Vein endothelial cell (primary cell): Measurements from ENCODE around the gene KIF25.

GRCh38 chr6:167762239-167762753 is 64.4 kb upstream of the AFDN start:
- CAGE, long polyA plus RNA = no peak

GRCh38 chr6:167857953-167859162 is 31.6 kb downstream of the AFDN start:
- CAGE, long polyA plus RNA = no peak

DNA sequence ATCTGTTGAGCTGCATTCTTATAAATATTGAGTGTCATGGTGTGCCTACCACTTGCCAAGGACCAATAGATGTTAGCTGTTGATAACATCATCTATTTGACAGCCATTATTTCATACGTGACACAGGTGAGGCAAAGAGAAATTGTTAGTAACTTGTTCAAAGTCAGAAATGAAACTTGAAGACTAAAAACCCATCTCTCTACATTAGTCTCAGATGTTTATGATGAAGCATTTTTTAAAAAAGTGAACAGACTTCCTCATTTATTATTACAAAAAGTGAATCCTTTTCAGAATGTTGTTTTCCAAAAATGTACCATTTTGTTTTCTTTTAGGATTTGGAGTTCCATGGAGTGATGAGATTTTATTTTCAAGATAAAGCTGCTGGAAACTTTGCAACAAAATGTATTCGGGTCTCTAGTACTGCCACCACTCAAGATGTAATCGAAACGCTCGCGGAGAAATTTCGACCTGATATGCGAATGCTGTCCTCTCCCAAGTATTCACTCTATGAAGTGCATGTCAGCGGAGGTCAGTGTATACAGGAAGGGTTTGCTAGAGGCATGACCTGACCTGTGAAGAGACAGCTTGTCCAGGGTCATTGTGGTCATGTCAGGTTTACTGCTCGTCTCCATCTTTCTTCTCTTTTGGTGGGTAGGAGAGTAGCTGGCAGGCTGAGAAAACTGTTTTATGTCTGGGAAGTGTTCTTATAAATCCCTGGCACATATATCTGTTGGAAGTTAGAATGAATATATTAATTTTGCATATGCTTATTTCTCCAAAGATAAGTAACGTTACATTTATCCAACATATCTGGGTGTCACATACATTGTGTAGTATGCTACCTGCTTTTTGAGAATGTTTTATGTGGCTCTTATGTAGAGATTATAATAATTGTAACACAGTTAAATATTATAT is 37.8 kb downstream of the AFDN start:
- CAGE, long polyA plus RNA = no peak

GRCh38 chr6:167875056-167875680 is 48.5 kb downstream of the AFDN start:
- CAGE, long polyA plus RNA = no peak

GRCh38 chr6:167997293-167997744 is at the start of gene KIF25:
KIF25 (plus strand) TSS chr6:167997671.
- CAGE, long polyA plus RNA = no peak

DNA sequence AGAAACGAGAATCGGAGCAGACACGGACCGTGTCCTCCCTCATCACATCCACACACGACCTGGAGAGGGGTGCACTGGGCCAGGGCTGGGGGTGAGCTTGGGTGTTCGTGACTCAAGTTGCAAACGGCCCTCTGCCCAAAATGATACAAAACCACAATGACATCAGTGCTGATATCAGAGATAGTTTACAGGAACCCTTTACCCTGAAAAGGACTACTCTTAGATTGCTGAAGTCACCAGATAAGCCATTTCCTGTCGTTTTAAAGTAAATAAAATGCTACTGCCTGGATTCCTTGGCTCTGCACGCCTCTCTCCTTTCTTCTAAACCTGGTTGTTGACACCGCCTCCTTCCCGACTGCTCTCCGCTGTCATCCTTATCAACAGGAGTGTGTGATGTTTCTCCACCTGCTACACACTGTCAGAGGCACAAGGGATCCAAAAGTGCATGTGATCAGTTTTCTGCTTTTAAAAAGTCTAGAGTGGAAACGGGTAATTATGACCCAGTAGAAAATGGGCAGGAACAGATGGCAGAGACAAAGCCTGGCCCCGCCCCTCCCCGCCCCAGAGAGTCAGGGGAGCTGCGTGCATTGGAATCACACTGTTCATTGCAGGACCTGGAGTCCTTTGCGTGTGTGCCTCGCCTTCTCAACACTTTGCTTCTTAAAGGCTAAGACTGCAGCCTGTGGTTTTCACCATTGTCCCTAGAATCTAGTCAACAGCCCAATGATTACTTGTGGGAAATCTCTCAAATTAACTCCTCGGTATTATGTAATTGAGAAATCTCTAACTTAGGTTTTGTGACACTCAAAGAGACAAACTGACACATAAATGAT is 38.6 kb downstream of the KIF25 start:
- CAGE, long polyA plus RNA = no peak

- CAGE, long polyA plus RNA = no peak
Observed at GRCh38 chr6:168081422-168081739, 2.4 kb upstream of the FRMD1 start.

GRCh38 chr6:168194835-168195505 is 116.0 kb upstream of the FRMD1 start:
- CAGE, long polyA plus RNA = no peak

- CAGE, long polyA plus RNA = no peak
Observed at GRCh38 chr6:168302602-168302819, 17.1 kb downstream of the DACT2 start.

DNA sequence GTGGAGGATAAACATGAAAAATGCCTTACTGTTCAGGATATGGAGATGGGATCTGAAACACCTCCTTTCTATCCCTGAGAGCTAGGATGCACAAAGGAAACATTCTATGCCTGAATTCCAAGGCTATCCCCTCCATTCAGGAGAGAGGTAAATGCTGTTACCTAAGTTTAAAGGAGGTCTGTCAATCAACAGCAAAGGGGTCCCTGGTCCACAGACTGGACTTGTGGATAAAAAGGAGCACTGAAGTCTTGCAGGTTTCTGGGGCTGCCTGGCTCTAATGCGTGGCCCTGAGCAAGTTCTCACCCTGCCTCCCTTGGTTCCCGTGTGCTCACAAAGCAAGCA is 4.9 kb downstream of the DACT2 start:
- CAGE, long polyA plus RNA = no peak

DNA sequence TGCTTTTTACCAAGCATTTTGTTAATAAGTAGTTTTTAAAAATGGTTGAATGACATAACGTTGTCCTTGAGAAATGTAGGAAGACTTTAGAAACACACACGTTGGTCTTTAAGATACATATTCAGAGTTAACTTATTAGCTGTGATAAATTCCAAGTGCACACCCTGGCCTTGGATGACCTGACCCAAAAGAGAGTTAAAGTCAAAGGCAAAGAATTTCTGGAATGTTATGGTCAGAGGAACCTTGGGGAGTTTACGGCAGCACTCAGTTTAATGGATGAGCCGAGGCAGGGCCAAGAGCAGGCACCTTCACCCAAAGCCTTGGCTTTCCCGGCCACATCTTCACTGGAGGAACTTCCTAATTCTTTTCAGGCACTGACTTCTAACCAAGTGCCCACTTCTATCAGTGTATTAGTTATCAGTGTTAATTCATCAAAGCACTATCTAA is 200.5 kb downstream of the SMOC2 start:
- CAGE, long polyA plus RNA = no peak

- CAGE, long polyA plus RNA = no peak
Observed at GRCh38 chr6:168941189-168941388, 312.6 kb downstream of the THBS2 start.

GRCh38 chr6:169157955-169158535 is 95.6 kb downstream of the THBS2 start:
- CAGE, long polyA plus RNA = no peak

DNA sequence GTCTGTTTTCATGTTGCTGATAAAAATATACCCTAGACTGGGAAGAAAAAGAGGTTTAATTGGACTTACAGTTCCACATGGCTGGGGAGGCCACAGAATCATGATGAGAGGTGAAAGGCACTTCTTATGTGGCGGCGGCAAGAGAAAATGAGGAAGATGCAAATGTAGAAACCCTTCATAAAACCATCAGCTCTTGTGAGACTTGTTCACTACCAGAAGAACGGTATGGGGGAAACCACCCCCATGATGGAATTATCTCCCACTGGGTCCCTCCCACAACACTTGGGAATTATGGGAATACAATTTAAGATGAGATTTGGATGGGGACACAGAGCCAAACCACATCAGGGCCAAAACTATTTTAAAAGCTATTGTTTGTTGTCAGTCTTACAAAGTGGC is 71.0 kb downstream of the THBS2 start:
- CAGE, long polyA plus RNA = no peak

DNA sequence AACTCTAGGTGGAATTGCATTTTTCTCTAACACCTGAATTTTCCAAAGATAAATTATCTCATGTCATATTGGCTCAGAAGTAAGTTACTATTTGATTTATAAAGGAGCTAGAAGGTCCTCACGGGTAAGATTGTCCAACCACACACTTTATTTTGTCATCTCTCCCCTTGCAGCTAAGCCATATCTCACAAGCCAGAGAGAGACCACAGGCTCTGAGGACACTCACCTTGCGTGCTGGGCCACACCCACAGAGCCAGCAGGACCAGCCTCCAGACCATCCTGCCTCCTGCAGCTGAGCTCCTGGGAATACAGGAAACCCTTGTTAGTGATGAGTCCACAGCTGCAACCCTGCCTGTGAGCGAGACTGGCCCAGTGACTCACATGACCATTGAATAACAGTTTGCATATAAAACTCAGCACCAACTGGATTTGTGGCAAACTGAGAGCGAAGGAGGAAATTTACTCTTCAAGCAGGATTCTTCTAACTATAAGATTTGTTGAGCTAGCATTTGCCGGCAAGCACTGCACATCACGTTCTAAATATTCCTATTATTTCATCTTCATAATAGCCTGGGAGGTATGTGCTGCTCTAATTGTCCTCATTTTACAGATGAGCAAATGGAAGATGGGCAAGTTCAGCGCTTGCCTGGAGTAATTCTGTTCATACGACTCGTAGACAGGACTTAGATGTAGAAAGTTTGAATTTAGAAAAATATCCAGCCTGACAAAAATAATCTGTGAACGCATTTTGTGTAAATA is 3.0 kb downstream of the THBS2 start:
- CAGE, long polyA plus RNA = no peak

DNA sequence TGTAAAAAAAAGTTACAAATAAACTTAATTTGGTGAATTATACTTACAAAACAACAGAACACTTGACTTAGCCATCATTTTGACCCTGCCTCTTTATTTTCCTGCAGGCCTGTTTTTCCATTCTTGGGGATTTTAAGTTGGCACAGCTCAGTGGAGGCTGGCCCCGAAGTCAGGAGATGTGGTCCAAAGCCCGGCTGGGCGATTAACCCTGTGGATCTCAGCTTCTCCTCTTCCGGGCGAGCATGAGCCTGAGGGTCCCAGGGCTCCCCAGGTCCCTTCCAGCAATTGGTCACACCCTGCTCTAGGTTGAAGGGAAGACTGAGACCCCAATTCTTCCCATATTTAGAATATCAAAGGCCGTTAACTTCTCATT is 2.3 kb downstream of the THBS2 start:
- CAGE, long polyA plus RNA = no peak

DNA sequence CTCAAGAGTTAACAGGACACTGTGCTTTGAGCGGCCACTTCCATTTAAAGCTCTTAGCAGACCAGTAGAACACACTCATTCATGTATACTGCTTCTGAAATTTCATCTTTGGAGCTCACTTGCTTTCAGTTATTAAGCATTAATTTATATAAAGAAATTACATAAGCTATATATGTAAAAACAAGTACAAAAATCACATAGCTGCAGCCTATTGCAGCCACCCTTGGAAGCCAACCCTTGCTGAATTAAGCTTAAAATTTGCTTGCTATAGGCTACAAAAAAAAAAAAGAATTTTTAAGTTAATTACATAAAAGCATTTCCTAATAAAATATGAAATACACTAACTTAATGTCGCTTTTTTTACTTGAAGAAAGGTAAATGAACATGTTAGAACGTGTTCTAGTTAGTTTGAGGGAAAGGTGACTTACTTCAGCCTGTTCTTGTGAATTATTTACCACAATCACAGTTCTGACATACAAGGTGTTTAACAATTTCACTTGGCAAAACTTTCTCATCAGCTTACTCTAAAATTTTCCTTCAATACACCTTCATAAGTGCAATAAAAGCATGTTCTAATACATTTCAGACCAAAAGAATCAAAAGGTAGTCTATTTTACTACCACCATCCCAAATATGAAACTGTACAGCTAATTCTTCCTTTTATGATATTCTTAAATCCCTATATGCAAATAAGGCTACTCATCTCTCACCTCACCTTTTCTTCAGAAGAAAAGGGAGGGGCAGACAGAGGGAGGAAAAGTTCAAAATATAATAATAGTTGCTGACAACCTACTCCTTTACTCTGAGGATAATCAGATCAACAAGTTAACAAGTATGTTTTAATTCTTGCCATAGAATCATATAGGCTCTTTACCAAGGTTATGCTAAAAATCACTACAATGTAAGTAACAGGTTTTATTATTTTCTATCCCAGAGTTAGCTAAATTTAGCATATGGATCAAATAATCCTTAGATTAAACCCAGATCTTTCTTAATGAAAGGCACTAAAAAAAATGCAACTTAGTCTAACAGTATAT is 7.2 kb downstream of the C6orf120 start:
- CAGE, long polyA plus RNA = no peak

GRCh38 chr6:169714099-169715201 is 9.8 kb downstream of the PHF10 start:
- CAGE, long polyA plus RNA = no peak

- CAGE, long polyA plus RNA = no peak
Observed at GRCh38 chr6:169720761-169721259, 3.5 kb downstream of the PHF10 start.

- CAGE, long polyA plus RNA = no peak
Observed at GRCh38 chr6:169763326-169763662, 11.9 kb downstream of the ERMARD start.